Placental pericyte (primary cell): Measurements from ENCODE around the genes IL17RD and ASB14.

DNA sequence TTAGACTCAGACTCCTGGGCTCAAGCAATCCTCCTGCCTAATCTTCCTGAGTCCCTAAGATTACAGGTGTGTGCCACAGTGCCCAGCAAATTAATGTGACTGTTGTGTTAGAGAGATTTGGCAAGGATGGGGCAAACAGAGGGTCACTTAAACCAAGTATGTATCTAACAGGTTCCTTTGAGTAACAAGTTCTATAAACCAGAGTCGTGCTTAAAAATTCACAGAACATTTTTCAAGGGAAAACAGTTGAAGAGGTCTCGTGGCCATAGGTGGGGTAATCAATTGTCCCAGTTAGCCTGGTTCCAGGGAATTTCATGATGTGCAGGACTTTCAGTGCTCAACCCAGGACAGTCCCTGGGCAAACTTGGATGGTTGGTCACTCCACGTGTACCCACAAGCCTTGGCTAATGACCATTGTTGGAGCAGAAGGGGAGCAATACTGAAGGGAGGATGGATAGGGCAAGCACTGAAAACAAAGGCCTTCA lies 104.1 kb upstream of the SPATA12 start:
- CAGE, long polyA plus RNA, result no peak

GRCh38 chr3:57127839-57128620 lies 37.1 kb downstream of the IL17RD start:
- CAGE, long polyA plus RNA, result no peak

DNA sequence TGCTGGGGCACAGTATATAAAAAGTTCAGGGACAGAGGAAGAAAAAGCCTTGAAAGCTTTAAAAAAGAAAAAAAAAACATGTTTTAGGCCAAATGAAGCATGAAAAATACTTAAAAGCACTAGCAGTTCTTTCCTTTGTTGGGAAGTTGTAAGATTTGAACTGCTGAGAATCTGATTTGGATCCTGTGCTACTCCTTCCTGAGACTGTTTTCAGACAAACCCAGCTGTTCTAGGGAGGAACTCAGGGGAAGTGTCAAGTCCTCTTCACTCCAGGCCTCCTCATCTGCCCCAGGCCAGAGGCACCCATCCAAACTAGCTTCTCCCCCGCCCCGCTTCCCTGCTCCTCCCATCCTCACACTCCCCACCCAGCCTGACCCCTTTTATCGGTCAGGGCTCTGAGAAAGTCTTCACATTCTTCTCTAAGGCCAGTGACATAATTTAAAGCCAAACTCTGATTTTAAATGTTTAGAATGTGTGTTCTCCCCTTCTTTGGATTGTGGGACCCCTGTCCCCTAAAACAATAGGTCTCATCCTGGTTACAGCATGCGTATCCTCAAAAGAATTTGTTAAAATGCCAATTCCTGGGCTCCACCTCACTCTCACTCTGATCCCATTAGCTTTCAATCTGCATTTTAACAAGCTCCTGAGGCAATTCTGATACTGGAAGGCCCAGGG lies 4.8 kb downstream of the IL17RD start:
- CAGE, long polyA plus RNA, result no peak

DNA sequence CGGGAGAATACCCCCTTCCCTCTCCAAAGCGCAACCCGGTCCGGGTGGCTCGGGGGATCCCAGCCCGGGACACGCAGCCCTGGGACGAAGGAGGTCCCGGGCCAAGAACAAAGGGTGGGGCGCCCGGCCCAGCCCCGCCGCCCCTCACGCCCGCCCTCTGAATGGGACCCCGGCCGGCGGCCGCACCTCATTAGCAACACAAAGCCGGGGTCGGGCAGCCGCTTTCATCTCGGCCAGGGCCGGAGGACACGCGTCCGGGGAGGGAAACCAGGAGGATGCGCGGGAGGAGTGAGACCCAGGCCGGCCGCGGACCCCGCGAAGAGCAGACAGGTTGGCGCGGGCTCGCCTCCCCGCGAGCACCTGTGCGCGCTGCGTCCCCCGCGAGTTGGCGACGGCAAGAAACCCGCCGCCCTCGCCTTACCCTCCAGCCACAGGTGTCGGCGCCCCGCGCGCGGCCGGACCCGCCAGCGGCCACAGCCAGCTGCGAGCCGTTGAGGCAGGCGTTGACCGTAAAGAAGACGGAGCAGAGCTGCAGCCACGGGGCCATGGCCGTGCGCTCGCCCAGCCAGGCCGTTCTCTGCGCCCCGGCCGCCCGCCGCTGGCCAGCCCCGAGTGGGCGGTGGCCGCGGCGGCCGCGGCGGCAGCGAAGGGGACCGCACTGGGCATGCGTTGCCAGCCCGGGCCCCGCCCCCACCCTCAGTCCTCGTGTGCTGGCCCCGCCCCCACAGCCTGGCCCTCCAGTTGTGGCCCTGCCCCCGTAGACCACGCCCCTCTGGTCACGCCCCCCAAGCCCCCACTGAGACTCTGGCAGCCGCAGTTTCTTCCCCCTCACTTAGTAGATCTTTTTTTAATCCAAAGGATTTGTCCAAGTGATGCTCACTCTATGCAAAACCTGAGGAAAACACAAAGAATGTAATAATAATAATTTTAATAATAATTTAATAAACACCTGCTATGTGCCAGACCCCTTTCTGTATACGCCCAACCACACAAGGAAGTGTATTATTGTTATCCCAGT lies at the start of gene IL17RD:
IL17RD (minus strand) TSS at position 614 of the 1,018 bp plus-strand sequence.
- CAGE, long polyA plus RNA, result no peak

- CAGE, long polyA plus RNA, result no peak
These were observed 551 bp upstream of the APPL1 start for GRCh38 chr3:57226894-57227462.

DNA sequence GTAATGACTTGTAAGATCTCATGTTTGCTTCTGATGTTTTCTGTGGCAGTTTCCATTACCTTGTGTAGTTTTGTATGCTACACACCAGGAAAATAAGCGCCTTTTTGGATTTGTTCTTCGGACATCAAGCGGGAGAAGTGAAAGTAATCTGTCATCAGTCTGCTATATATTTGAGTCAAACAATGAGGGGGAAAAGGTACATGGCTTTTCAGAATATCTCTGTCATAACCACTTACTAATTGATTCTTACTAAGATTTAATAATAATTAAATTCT lies 32.0 kb downstream of the ASB14 start:
- CAGE, long polyA plus RNA, result no peak

GRCh38 chr3:57292424-57292890 lies at the start of gene ASB14:
TSS of gene ASB14 (minus strand) at chr3:57292685.
- CAGE, long polyA plus RNA, result no peak

DNA sequence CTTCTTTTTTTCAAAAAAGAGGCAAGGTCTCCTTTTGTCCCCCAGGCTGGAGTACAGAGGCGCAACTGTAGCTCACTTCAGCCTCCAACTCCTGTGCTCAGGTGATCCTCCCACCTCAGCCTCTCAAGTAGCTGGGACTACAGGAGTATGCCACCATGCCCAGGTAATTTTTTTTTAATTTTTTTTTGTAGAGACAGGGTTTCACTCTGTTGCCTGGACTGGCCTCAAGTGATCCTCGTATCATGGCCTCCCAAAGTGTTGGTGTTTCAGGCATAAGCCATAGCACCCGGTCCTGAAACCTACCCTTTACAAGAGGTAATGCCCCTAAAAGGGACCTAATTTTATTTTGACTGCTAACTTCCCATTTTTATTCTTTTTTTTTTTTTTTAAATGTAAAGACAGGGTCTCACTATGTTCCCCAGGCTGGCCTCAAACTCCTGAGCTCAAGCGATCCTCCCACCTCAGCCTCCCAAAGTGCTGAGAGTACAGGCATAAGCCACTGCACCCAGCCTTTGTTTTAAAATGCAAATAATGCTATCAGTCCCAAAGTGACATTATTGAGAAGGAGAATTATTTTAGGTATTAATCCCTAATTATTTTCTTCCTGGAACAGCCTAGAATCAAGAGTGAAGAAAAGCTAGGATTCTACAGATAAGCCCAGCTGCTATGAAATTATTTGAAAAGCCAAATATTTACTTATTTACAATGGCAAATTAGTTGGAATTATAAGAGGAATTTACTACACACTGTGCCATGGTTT lies 16.6 kb downstream of the ARF4 start:
- CAGE, long polyA plus RNA, result no peak

- CAGE, long polyA plus RNA, result no peak
These were observed 33.2 kb upstream of the ARF4 start for GRCh38 chr3:57630128-57630874.

- CAGE, long polyA plus RNA, result no peak
These were observed 3.8 kb upstream of the SLMAP start for GRCh38 chr3:57752295-57752679.

DNA sequence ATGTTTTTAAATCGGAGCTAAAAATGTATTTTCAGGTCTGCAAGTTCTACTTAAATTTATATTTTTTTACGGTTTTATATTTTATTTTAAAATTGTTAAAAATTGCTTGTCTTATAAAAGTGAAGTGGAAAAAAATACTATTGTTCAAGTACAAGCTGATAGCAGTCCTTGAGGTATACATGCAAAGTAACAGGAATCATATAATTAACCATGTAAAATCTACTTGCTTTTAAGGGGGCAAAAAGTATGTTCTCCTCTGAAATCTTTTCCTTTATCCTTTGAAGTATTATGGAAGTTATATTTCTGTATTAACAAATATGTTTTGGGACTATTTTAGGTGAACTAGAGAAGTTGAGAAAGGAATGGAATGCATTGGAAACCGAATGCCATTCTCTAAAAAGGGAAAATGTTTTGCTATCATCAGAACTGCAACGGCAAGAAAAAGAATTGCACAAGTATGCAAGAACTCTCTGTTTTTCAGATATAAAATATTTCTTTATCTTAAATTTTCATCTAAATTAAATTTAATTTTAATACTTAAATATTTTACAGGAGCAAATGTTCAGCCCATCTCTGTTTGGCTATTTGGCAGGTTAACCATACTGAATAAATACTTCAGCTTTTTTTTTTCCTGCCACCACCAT lies 95.3 kb upstream of the FLNB start:
- CAGE, long polyA plus RNA, result no peak

DNA sequence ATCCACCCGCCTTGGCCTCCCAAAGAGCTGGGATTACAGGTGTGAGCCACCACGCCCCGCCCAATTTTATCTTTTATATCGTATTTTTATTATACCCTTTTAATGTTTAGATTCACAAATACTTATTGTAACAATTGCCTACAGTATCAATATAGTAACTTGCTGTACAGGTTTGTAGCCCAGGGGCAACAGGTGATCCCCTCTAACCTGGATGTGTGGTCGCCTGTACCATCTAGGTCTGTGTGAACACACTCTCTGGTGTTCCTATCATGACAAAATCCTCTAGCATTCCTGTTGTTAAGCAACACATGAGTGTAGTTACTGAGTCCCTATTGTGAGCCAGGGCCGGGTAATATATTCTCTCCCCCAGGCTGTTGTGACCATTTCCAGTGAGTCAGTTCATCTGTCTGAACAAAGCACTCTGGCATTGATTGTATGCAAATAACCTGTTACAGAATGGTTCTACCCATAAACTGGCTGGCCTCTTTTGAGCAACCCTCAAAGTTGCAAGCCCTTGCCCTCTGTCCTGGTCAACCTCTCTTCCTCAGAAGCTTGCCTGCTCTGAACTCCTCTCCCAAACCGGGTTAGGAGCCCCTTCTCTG lies 2.6 kb upstream of the FLNB start:
- CAGE, long polyA plus RNA, result no peak

- CAGE, long polyA plus RNA, result no peak
These were observed 27.7 kb downstream of the FLNB start for GRCh38 chr3:58035792-58036467.

GRCh38 chr3:58081979-58082547 lies 73.8 kb downstream of the FLNB start:
- CAGE, long polyA plus RNA, result no peak

- CAGE, long polyA plus RNA, result no peak
These were observed 35.3 kb downstream of the DNASE1L3 start for GRCh38 chr3:58175309-58176101.

DNA sequence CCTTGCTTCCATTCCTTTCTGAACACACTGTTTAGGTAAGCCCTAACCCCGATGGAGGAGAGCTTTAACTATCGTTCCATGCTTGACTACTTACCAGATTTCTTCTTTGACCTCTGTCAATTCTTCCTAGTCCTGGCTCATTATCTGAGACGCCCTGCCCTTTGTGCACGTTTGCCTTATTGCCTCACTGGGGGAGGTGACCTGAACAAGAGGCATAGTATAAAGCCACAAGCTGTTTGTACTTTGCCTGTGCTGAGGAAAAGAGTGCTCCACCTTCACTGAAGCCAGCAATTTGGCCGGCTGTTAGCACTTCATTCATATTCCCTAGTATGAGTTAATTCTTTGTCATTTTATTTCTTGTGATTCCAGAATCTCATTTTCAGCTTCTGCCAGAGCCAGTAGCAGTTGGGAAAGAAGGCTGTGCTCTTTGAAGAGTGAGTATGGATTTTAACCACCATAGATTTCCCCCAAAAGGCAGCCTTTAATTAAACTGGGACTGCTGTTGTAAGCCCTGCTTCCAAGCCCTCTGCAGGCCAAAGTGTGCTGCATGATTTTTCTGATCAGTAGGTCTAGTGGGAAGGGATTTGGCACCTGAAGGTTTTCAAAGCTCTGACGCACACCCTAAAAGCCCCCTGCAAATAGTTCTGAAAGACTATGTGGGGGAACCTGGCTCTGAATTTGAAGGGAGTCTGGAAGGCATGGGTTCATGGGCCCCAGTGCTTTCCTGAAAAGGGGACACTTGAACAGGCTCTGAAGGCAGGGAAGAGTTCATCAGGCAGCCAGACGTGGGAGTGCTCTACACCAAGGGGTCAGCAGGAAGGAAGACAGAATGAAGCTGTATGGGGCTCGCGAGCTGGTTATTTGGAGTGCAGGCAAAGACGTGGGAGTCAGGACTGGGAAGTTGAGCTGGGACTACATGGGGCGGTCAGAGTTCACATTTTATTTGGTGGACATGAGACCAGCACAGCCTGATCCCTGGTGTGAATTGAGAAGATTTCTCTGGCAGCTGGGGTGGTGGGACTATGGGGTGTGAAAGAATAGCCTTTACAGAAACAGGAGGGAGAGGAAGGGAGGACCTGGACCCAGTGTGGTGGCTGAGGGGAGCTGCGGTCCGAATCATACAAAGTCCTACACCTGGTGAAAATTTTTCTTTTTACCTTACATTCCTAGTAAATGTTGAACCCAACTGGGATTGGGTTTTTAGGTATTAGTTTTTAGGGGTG lies 12.3 kb downstream of the ABHD6 start:
- CAGE, long polyA plus RNA, result no peak

DNA sequence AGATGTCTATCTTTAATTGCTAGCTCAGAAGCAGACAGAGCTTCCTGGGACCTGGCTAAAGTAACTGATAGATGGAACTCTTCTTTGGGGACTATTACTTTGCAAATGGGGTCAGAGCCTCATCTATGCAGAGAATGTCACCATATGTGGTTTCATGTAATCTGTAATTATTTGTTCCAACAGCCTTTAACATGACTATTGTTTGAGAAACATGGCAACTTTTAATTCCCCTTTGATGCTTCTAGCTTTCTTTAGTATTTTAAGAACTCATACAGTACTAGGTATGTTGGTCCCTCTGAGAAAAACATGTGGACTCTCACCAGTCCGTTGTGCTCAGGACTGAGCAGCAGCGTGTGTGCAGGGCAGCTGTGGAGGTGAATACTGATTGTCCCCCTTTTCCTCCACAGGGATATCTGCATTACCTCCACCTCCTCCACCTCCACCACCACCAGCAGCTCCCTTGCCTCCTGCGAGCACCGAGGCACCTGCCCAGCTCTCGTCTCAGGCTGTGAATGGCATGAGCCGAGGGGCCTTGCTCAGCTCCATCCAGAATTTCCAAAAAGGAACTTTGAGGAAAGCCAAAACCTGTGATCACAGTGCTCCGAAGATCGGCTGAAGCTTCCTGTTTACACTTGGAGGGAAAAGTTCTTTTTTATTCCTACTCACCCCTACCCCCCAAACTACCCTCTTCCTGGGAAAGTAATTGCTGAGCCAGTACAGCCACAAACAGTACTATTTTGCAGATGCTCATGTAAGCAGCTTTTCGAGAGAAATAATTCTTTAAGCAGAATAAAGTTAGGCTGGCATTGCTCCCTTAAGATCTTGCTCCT lies 9.1 kb downstream of the PDHB start:
- CAGE, long polyA plus RNA, result no peak

GRCh38 chr3:58585835-58586510 lies 8.8 kb upstream of the FAM107A start:
- CAGE, long polyA plus RNA, result no peak

GRCh38 chr3:58586777-58587294 lies 9.6 kb upstream of the FAM107A start:
- CAGE, long polyA plus RNA, result no peak

DNA sequence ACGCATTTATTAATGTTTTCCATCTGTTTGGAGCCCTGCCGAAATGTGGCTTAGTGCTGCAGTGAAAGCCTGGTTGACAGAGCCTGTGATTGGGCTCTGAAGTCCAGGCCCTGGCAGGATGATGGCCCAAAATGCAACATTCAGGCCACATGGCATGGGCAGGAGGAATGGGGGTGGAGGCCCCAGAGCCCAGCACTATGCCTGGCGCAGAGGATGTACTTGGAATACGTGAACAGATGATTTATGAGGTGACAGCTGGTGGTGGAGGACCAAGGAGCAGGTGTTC lies 37.4 kb downstream of the FAM3D start:
- CAGE, long polyA plus RNA, result no peak